ENCODE data around the gene ALDH1L1.

DNA sequence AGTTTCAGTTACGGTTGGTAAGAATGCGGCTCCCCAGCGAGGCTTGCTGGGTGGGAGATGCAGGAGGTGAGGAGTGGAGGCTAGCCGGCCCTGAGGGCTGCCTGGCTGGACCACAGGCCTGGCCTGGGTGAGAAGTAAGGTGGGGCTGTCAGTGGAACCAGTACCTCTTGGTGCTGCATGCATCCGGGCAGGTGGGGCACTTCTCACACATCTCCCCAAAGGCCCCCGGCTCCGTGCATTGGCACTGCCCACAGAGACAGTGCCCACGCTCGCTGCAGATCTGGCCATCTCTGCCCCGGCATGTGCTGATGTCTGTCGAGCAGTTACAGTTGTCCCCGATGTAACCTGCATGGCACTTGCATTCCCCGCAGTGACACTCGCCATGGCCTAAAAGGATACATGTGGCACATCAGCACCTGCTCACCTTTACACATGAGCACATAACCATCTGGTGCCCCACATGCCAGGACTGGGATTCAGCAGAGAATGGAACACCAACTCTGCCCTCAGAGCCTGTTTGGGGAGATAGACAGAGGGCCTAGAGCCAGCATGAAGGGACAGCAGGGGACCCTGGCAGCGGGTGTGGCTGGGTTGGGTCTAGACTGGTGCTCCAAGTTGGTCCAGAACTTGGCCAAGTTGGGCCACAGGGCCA is 43.4 kb downstream of the UMPS start:
- RRBS, 2 experiments = 97 to over 99% methylated on average over 5 to 6 of the region's 15 CpGs
CAGE:
- cytosol, long polyA minus RNA = no peak
- cytosol, long polyA plus RNA = no peak
- long polyA plus RNA = no peak
- nucleus, long polyA minus RNA = no peak
- nucleus, long polyA plus RNA = no peak

- RRBS, 2 experiments = no CpG with 5 or more reads among the region's 3 CpGs
CAGE:
- cytosol, long polyA minus RNA = no peak
- cytosol, long polyA plus RNA = no peak
- long polyA plus RNA = no peak
- nucleus, long polyA minus RNA = no peak
- nucleus, long polyA plus RNA = no peak
Measured at GRCh38 chr3:124774192-124774595, 43.9 kb downstream of the UMPS start.

DNA sequence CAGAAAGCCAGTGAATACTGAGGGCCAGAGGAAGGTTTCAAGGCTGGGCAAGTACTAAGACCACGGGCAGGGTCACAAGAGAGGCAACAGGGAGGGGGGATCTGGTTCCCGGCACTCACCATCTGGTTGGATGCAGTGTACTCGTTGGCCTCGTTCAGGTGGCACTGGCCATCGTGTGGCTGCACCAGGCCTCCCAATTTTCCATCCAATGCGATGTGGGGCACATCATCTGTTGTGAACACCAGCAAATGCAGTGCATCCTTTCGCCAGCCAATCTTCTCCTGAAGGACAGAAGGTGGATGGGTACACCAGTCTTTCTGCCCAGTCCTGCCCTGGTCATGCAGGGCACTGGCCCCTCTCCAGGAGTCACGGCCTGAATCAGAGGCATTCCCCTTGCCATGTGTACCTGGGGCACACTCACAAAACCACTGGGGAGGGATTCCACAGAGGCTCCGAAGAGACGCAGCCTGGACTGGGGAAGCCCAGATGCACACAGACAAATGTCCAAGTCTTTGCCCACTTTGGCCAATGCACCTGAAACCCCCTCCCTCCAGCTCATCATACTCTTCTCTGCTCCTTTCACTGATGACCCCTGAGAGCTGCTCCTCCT is 65.9 kb downstream of the ITGB5 start:
- RRBS, 2 experiments = no CpG with 5 or more reads among the region's 10 CpGs
CAGE:
- cytosol, long polyA minus RNA = no peak
- cytosol, long polyA plus RNA = no peak
- long polyA plus RNA = no peak
- nucleus, long polyA minus RNA = no peak
- nucleus, long polyA plus RNA = no peak

CAGE:
- cytosol, long polyA minus RNA = no peak
- cytosol, long polyA plus RNA = no peak
- long polyA plus RNA = no peak
- nucleus, long polyA minus RNA = no peak
- nucleus, long polyA plus RNA = no peak
Measured at GRCh38 chr3:124869550-124869760, 17.7 kb downstream of the ITGB5 start.

DNA sequence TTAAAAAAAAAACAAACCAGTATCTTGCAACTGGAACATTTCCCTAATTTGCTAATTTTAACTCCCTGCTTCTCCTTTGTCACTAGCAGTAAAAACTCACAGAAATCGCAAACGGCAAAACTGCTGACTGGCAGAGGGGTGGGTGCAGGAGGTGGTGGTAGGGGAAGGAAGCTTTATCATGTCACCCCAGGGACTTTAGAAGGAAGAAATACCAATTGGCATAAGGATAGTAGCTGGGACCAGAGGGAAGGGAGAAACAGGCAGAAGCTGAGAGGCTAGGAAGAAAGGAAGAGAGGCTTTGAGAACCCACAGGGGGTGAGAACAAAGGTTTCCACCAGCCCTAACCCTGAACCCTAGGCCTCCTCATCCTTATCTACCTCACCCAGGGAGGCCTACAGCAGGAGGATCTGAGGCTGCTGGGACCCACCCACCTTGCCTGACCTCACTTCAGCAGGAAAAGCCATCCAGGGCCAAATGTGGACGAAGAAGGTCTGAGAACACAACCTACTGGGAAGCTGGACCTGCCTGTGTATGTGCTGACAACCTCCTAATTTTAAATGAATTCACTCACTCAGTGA is 10.7 kb downstream of the ITGB5 start:
- RRBS, 2 experiments = no CpG with 5 or more reads among the region's 3 CpGs
CAGE:
- cytosol, long polyA minus RNA = no peak
- cytosol, long polyA plus RNA = no peak
- long polyA plus RNA = no peak
- nucleus, long polyA minus RNA = no peak
- nucleus, long polyA plus RNA = no peak

GRCh38 chr3:125039488-125040523 is 16.0 kb downstream of the HEG1 start:
- RRBS, 2 experiments = no CpG with 5 or more reads among the region's 17 CpGs
CAGE:
- cytosol, long polyA minus RNA = no peak
- cytosol, long polyA plus RNA = no peak
- long polyA plus RNA = no peak
- nucleus, long polyA minus RNA = no peak
- nucleus, long polyA plus RNA = no peak

- RRBS, 2 experiments = no CpG with 5 or more reads among the region's 3 CpGs
CAGE:
- cytosol, long polyA minus RNA = no peak
- cytosol, long polyA plus RNA = no peak
- long polyA plus RNA = no peak
- nucleus, long polyA minus RNA = no peak
- nucleus, long polyA plus RNA = no peak
Measured at GRCh38 chr3:125057114-125057590, 1.4 kb upstream of the HEG1 start.

- RRBS, 2 experiments = no CpG with 5 or more reads among the region's 1 CpG
CAGE:
- cytosol, long polyA minus RNA = no peak
- cytosol, long polyA plus RNA = no peak
- long polyA plus RNA = no peak
- nucleus, long polyA minus RNA = no peak
- nucleus, long polyA plus RNA = no peak
Measured at GRCh38 chr3:125123890-125124222, 68.1 kb upstream of the HEG1 start.

- RRBS, 2 experiments = no CpG with 5 or more reads among the region's 11 CpGs
CAGE:
- cytosol, long polyA minus RNA = no peak
- cytosol, long polyA plus RNA = no peak
- long polyA plus RNA = no peak
- nucleus, long polyA minus RNA = no peak
- nucleus, long polyA plus RNA = no peak
Measured at GRCh38 chr3:125155782-125156393, 56.7 kb downstream of the SLC12A8 start.

DNA sequence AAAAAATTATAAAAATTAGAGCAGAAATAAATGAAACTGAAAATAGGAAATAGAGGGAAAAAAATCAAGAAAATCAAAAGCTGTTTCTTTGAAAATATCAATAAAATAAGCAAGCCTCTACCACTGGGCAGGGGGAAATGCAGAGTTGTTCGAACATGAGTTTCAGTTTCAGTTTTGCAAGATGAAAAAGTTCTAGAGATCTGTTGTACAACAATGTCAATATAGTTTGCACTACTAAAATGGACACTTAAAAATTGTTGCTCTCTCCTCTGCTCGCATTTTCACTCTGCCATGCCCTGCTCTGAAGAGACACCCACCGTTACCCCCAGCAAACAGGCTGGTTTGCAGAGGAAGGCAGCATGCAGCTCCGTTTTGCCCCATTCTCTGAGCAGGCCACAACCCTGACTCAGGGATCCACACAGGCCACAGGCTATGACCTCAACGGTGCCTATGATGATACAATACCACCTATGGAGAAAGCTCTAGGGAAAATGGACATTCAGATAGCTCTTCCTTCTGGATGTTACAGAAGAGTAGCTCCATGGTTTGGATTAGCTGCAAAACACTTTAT is 64.4 kb downstream of the ZNF148 start:
- RRBS, 2 experiments = no CpG with 5 or more reads among the region's 5 CpGs
CAGE:
- cytosol, long polyA minus RNA = no peak
- cytosol, long polyA plus RNA = no peak
- long polyA plus RNA = no peak
- nucleus, long polyA minus RNA = no peak
- nucleus, long polyA plus RNA = no peak

DNA sequence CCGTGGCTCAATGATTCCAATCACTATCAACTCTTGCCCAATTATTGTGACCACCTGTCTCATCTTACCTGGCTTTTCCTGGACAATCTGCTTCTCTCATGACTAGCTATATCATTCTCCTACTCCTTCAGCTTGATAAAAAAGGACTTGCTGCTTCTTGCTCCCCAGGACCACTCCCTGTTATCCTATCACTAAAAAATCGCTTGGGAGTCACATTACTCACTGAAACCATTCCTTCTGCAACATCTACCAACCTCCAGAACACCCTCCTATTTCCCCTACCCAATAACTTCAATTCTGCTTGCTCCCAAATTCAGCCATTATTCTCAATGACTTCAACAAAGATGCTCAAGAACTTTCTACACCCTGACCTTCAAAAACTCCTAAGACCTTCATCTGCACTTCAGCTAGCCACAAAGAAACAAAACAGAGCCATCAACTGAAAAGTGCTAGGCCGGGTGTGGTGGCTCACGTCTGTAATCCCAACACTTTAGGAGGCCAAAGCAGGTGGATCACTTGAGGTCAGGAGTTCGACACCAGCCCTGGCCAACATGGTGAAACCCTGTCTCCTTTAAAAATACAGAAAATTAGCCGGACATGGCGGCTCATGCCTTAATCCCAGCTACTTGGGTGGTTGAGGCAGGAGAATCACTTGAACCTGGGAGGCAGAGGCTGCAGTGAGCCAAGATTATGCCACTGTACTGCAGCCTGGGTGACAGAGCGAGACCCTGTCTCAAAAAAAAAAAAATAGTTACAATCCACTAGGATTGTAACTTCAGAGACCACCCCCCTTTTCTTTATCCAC is 13.8 kb downstream of the ZNF148 start:
- RRBS, 2 experiments = no CpG with 5 or more reads among the region's 8 CpGs
CAGE:
- cytosol, long polyA minus RNA = no peak
- cytosol, long polyA plus RNA = no peak
- long polyA plus RNA = no peak
- nucleus, long polyA minus RNA = no peak
- nucleus, long polyA plus RNA = no peak

GRCh38 chr3:125404470-125404928 is 29.4 kb upstream of the ZNF148 start:
- RRBS, 2 experiments = no CpG with 5 or more reads among the region's 3 CpGs
CAGE:
- cytosol, long polyA minus RNA = no peak
- cytosol, long polyA plus RNA = no peak
- long polyA plus RNA = no peak
- nucleus, long polyA minus RNA = no peak
- nucleus, long polyA plus RNA = no peak

DNA sequence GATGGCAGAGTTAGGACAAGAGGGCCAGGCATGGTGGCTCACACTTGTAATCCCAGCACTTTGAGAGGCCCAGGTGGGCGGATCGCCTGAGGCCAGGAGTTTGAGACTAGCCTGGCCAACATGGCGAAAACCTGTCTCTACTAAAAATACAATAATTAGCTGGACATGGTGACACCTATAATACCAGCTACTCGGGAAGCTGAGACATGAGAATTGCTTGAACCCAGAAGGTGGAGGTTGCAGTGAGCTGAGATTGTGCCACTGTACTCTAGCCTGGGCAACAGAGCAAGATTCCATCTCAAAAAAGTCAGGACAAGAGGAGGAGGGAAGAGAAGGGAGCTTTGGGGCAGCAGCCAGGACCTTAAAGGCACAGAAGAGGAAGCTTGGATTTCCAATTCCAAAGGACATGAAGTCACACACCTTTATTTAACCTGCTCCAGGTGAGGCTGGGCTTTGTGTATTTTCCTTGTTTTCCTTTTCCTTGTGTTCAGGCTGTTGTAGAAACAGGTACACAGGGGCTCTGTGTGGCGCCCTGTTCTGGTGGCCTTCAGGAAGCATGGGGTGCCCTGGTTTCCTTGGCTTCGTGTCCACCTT is 180.6 kb upstream of the OSBPL11 start:
- RRBS, 2 experiments = no CpG with 5 or more reads among the region's 6 CpGs
CAGE:
- cytosol, long polyA minus RNA = no peak
- cytosol, long polyA plus RNA = no peak
- long polyA plus RNA = no peak
- nucleus, long polyA minus RNA = no peak
- nucleus, long polyA plus RNA = no peak

DNA sequence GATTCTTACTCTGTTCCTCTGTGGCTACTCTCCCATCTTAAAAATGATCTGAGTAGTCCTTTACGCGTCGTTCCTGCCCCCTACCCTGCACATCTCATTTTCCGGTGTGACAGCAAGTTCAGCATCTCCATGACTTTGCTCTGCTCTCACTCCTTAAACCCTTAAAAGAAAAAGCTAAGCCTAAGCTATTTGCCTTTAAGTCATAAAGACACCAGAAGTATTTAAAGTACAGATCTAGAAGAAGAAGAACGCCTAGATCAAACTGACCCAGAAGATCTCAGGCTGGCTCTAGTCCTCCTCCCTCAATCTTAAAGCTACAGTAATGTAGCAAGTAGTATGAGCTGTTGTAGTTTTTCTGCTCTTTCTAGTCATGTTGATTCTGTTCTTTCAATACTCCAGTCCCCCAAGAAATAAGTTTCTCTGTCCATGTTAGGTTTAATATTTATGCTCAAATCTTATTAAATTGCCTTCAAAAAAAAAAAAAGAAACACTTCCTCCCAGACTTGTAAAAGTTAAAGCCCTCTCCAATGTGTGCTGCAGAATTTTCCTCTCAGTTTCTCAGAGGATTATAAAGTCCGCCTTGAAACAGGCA is 135.1 kb upstream of the ROPN1B start:
- RRBS, 2 experiments = no CpG with 5 or more reads among the region's 6 CpGs
CAGE:
- cytosol, long polyA minus RNA = no peak
- cytosol, long polyA plus RNA = no peak
- long polyA plus RNA = no peak
- nucleus, long polyA minus RNA = no peak
- nucleus, long polyA plus RNA = no peak

DNA sequence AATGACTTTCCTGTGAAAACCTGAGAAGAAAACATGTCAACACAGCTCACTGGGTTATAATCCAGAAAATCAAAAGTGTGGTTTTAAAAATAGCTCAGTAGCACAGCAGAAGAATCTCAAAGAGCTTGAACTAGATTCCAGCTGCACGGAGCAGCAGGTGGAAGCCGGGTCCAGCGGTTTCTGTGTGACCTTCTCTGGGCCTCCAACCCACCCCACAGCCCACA is 23.4 kb downstream of the SLC41A3 start:
- RRBS, 2 experiments = no CpG with 5 or more reads among the region's 3 CpGs
CAGE:
- cytosol, long polyA minus RNA = no peak
- cytosol, long polyA plus RNA = no peak
- long polyA plus RNA = no peak
- nucleus, long polyA minus RNA = no peak
- nucleus, long polyA plus RNA = no peak

DNA sequence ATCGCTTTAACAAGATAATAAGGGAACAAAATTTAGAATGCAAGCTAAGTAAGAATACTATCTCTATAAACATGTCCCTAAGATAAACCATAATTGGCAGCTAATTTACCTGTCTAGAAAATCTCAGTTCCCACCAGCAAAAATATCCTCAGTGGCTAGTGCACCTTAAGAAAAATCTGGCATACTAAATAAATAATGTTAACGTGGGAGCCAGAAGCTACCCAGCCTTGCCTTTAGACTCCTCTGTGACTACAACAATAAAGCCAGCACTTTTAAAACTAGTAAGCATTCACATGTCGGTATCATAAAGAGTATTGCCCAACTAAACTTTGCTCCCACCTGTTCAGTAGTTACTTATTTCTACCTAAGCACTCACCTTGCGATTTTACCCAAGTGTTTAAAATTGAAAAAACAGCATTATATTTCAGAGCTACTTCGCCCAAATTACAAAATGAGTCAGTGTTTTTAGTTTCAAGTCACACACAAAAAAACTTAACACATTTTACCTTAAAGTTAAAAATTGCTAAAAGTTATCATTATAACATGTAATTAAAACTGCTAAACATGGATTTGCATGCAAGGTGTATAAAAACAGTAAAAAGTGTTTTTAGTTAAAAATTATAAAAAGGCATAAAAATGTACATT is 12.8 kb downstream of the ALDH1L1 start:
- RRBS, 2 experiments = no CpG with 5 or more reads among the region's 5 CpGs
CAGE:
- cytosol, long polyA minus RNA = no peak
- cytosol, long polyA plus RNA = no peak
- long polyA plus RNA = no peak
- nucleus, long polyA minus RNA = no peak
- nucleus, long polyA plus RNA = no peak

DNA sequence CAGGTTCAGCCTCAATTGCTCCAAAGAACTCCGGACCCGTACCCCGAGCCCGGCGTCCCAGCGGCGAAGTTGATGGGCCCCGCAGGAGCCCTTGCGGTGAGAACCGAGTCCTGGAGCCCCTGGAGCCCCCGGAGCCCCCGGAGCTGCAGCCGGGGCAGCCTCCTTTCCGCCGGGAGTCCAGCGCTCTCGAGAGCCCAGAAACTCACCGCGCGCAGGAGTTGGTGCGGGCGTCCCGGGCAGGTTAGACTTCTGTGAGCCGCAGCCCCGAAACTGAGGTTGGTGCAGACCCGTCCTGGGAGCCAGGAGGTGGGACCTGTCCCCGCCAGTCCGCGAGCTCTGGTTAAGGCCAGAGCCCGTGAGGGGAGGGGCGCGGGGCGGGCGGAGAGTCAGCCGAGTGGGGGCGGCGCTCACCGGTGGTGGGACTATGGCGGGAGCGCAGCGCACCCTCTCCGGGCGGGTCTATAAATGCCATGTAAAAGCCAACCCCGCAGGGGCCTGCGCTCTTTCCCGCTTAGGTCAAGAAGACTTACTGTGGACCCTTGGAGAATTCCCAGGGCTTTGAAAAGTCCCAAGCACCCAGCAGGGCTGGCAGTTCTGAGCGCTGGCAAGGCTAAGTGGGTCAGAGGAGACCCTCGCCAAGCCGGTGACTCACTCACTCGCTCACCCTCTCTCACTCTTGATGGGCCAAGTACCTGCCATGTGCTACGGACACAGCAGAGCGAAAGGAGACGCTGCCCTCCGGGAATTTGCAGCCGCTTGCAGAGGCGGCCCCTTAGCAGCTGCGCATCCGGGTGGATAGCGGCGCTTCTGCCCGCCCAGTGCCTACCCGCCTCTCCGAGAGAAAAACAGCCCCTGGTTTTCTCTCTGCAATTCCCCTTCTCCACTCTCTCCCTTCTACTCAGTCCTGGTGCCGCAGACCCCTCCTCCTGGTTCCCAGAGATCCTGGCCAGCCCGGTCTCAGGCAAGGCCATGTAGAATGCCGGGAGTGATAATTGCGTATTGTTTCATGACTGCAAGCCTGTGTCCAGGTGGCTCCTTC is at the start of gene ALDH1L1:
ALDH1L1 (minus strand) TSS at position 317 of the 1,039 bp plus-strand sequence.
- RRBS, 2 experiments = 4% methylated on average over 27 of the region's 67 CpGs
CAGE:
- cytosol, long polyA minus RNA = start-site peak on the minus strand centred at position 284 of the sequence, 65 bp wide, 285 reads
- cytosol, long polyA plus RNA = start-site peak on the minus strand centred at position 305 of the sequence, 105 bp wide, 50 and 101 reads in 2 replicates
- long polyA plus RNA = start-site peak on the minus strand centred at position 296 of the sequence, 52 bp wide, 24 and 65 reads in 2 replicates
- nucleus, long polyA minus RNA = start-site peak on the minus strand centred at position 139 of the sequence, 361 bp wide, 10 reads
- nucleus, long polyA plus RNA = start-site peak on the minus strand centred at position 287 of the sequence, 75 bp wide, 36 and 135 reads in 2 replicates

DNA sequence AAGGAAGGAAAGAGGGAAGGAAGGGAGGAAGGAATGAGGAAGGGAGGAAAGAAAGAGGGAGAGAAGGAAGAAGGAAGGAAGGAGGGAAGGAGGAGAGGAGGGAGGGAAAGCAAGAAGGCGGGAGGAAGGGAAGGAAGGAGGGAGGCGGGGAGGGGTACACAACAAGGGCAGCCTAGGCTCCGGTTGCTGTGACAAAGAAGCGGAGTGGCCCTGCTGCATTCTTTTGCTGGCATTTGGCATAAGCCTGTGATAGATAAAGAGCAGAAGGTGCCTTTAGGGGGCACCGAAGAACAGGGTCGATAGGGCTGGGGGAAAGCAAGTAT is 32.1 kb upstream of the ALDH1L1 start:
- RRBS, 2 experiments = no CpG with 5 or more reads among the region's 6 CpGs
CAGE:
- cytosol, long polyA minus RNA = no peak
- cytosol, long polyA plus RNA = no peak
- long polyA plus RNA = no peak
- nucleus, long polyA minus RNA = no peak
- nucleus, long polyA plus RNA = no peak

DNA sequence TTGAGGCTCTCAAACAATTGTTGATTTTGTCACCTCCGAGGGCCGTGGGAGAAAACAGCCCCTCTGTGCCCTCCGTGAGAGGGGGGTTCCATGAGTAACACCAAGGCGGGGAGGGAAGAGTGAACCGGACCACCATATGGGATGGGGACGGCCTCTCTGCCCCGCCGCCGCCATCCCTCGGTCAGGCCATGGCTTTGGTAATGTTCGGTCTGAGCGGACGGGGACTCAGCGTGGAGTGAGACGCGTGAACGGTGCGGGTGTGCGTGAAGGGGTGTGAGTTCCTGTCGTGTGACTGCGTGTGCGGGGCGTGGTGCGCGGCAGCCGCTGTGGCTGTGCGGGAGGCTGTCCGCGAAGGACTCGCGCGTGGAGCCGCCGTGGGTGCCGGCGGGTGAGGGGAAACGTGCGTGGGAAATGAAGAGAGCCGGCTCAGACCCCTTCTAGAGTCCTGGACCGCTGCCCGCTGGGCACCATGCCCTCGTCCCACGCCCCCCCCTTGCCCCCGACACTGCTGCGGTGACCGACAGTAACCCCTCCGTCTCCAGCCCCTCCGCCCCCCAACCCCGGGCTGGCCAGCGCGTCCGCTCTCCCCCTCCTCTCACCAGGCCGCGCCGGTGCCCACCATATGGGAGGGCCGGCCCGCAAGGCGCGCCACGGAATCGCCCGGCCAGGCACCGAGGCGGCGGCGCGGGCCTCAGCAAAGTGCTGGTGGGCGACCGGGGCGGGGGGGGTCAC is 729 bp downstream of the KLF15 start:
- RRBS, 2 experiments = 2% methylated on average over 15 of the region's 70 CpGs
CAGE:
- cytosol, long polyA minus RNA = no peak
- cytosol, long polyA plus RNA = no peak
- long polyA plus RNA = no peak
- nucleus, long polyA minus RNA = no peak
- nucleus, long polyA plus RNA = no peak

GRCh38 chr3:126372876-126373404 is 15.7 kb upstream of the KLF15 start:
- RRBS, 2 experiments = no CpG with 5 or more reads among the region's 6 CpGs
CAGE:
- cytosol, long polyA minus RNA = no peak
- cytosol, long polyA plus RNA = no peak
- long polyA plus RNA = no peak
- nucleus, long polyA minus RNA = no peak
- nucleus, long polyA plus RNA = no peak